Bronchus fibroblast of lung (primary cell): ENCODE measurements around the genes STX16, TUBB1 and FAM217B.

GRCh38 chr20:58349403-58350444 is 39.3 kb upstream of the VAPB start:
- RAMPAGE, long total RNA, result no peak

DNA sequence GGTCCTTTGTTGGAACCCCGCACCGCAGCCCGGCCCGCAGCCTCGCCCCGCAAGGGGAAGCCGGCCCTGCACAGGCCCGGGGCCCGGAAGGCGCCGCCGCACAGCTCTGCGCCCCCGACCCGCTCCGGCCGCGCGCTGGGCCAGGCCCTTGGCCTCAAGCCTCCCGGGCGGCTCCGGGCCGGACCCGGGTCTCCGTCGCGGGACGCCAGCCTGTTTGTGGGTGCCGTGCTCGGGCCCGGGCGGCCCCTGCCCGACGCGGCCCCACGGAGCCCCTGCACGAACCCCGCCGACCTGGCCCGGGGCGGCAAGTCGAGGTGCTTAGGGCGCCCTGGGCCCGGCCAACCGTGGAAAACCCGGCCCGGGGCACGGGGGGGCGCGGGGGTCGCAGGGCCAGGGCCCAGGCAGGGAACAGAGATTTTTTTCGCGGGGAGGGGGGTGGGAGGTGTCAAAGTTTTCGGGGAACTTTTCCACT is 907 bp upstream of the STX16 start:
- RAMPAGE, long total RNA, result no peak

DNA sequence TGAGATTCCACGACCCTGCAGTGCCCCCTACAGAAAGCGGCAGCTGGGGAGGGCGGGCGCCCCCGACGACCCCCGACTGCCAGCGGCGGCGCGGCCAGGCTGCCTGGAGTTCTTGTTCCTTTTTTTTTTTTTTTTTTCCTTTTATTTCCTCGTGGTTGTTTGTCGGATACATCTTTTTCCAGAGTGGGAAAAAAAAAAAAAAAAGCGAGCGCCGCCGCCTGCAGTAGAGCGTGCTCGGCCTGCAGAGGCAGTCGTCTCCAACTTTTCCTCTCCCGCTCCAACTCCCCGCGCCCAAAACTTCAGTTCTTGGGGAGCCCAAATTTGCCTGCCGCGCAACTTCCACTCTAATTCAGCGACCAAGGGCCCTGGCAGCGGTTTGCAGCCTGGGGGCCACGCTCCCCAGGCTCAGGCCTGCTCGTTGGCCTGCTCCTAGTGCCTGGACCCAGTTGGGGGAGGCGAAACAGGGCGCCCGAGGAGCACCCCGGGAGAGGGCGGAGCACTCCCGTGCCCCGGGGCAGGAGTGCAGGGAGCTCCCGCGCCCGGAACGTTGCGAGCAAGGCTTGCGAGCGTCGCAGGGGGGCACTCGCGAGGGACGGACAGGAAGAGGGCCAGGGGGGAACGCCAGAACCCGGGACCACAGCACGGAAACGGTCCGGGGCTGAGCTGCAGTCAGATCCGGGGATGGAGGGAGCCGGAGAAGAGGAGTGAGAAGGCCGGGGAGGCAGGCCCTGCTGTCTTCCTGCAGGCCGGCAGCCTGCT is at the start of gene STX16:
TSS of gene STX16 (plus strand) at position 672 of the 759 bp plus-strand sequence.
- RAMPAGE, long total RNA, result no peak

DNA sequence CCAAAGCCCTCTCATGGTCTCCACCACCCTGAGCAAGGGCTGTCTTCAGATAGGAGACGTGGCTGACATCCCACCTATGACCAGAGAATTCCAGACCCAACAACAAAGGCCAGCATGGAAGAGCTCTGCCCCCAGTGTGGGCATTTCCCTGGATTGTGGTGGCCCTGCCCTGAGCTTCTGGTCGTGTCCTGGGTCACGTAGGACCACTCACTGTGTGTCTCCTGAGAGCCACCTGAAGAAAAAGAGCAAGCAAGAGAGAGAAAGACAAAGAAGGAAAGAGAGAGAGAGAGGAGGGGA is 92.7 kb downstream of the NPEPL1 start:
- RAMPAGE, long total RNA, result no peak

DNA sequence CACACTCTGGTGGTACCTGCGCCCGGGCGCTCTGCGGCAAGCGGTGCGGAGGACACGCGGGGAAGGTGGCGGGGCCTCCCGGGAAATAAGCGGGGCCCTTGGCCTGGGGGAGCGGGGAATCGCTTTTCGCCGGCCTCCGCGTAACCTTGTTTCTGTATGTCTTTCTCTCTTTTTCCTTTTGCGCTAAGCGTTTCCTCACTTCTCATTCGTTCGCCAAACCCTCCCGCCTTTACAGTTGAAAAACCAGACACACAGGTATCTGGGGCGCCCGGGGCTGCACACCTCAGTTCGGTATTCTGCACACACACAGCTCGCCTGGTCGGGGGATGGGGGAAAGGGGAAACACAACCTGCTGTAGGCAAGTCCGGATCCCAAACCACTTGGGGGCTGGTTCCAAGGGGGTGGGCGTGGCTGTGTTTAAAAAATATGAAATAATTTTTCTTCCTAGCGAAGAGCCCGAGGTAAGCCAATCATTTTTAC is 35.2 kb upstream of the GNAS start:
- RAMPAGE, long total RNA, result no peak

GRCh38 chr20:58890234-58890719 is 944 bp upstream of the GNAS start:
- RAMPAGE, long total RNA, result no peak

GRCh38 chr20:58995367-58995813 is 11.7 kb downstream of the CTSZ start:
- RAMPAGE, long total RNA, result no peak

GRCh38 chr20:59010941-59011633 is 4.0 kb upstream of the CTSZ start:
- RAMPAGE, long total RNA, result no peak

DNA sequence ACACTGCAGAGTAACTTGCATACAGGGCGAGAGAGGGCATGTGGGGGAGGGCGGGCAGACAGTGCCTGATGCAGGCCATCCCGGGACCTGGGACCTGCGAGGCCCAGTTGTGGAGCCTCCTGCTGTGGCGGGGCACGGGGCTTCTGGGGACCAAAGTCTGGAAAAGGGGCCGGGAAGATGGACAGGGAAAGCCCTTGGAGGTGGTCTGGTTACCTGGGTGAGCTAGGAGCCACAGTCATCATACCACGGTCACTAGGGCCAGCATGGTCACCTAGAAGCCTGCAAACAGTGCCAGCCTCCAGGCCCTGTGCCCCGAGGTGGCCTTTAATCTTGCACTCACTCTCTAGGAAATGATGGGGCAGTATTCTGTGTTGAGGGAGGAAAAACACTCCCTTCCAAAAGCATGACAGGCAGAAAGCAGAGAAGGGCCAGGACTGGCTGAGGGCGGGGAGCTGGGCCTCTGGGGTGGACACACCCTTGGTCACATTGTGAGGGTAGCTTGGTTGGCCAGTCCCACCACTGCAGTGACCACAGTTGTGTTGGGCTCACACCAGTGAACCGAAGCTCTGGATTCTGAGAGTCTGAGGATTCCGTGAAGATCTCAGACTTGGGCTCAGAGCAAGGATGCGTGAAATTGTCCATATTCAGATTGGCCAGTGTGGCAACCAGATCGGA is at the start of gene TUBB1:
TSS of gene TUBB1 (plus strand) at position 531 of the 675 bp plus-strand sequence.
- RAMPAGE, long total RNA, result no peak

DNA sequence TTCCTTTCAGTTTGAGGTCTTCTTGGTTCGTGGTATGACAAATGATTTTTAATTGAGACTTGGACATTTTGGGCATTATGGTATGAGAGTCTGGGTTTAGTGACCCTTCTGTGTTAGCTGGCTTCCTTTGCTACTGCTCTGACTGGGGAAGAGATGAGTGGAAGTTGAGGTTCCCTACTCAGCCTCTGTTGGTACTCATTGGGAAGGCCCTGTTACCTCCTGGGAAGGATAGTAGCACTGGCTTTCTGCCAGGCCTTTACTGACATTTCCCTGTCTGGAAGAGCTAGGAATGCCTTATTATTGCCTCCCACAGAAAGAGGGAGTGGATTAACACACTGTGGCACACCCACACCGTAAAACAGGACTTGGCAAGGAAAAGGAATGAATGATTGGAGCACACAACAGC is 12.1 kb downstream of the ZNF831 start:
- RAMPAGE, long total RNA, result no peak

- RAMPAGE, long total RNA, result no peak
Measured at GRCh38 chr20:59177680-59178429, 14.2 kb downstream of the ZNF831 start.

DNA sequence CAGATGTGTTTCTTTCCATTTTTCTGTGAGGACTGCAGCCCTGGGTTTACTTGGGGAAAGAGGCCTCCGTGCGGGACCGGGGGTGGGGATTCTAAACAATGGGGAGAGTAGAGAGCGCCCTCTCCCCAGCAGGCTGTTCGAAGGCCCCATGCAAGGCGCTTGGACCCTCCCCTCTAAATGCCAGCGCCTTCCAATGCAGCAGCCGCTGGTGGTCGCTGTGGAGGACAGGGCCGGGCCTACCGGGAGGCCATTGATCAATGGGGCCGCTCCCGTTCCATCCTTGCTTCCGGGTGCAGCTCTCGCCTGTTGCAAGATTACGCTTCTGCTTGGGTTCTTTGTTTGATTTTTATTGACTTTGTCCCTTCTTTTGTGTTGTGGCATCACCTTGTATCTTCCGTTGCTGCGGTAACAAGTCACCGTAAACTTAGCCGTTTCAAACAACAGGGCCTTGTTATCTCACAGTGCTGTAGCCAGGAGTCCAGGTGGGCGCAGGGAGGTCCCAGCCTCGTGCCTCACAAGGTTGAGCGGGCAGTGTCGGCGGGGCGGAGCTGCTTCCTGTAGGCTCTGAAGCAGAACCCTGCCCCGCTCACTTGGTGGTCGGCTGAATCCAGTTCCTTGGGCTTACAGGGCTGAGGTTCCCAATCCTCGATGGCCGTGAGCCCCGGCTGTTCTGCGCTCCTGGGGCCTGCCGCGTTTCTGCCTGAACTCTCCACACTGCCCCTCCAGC is 134.6 kb upstream of the PHACTR3 start:
- RAMPAGE, long total RNA, result no peak

GRCh38 chr20:59938584-59939615 is 1.2 kb downstream of the PPP1R3D start:
- RAMPAGE, long total RNA, result no peak

DNA sequence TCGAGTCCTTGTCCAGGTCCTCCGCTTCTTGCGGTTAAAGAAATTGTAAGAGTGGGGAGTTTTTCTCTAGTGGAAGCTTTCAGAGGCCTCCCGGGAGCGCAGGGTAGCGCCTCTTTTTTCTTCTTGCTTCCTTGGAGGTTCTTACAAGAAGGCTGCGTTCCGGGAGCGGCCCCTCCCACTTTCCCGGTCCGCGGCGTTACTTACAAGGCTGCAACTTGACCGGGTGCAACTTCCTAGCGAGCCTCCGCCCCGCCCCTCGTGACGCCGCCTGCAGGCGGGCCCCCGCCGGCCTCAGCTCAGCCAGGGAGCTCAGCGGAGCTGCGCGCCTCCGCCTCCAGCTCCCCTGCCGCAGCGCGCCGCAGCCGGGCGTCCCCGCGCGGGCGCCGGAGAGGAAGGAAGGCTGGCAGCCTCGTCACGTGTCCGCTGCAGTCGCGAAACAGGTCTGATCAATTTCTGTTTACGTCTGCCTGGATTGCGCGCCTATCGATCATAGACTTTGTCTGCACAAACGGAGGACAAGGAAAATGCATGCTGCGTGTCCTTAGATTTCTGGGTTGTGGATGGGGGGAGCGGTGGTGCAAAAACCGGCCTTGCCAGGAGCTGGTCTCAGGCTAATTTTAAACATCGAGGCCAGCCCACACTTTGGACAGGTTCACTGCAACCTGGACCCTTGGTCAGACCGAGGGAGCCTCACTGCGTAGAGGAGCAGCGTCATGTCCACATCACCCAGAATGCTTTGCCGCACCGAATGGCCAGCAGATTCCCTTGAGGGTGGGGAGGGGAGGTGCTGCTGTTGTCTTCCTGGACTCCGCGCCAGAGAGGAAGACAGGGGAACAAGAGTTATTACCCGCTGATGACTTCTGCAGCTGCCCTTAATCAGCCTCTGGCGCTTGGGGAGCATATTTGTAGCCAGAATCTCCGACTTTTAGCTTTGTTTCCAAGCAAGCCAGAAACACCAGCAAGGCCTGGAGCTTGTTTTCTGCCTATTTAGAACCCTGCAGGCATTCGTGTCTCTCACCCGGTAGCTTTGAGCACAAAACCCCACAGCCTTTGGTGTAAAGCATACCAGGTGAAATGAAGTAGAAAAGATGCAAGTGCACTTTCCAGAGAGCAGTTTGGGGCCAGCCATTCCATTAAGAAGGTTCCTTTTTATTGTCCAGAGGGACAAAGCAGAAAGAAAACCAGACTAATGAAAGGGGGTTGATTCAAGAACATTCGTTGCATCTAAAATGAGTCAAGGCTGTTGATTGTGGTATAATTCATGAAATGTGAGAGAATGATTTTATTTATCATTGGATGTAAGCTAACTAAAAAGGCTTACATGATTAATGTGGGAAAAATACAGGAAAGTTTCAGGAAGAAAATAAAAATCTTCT is at the start of gene FAM217B:
TSS of gene FAM217B (plus strand) at position 294 of the 1,376 bp plus-strand sequence.
- RAMPAGE, long total RNA, result no peak

GRCh38 chr20:60041039-60042222 is 83.2 kb downstream of the CDH26 start:
- RAMPAGE, long total RNA, result no peak

DNA sequence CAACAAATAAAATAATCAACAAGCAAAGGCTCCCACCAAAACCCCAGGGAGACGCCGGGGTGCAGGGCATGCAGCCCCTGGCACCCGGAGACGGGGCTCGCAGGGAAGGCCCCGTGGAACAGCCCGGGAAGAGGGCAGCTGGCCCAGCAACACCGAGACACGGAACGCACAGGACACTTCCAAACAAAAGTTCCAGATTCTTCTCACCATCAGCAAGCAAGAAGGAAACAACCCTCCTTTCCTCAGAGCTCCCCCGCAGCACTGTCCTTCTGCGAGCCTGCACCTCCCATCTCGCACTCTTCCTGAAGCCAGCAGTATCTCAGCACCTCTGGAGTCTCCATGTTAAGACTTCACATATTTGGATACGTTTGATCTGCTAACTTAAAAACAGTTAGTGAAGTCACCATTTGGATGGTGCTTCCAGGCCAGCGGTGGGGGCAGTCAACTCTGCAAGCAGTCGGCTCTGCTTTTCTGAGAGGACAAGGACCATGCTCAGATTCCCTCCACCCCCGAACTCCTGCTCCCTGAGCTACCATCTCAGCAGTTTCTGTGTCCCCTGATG is 33.8 kb downstream of the TAF4 start:
- RAMPAGE, long total RNA, result no peak

DNA sequence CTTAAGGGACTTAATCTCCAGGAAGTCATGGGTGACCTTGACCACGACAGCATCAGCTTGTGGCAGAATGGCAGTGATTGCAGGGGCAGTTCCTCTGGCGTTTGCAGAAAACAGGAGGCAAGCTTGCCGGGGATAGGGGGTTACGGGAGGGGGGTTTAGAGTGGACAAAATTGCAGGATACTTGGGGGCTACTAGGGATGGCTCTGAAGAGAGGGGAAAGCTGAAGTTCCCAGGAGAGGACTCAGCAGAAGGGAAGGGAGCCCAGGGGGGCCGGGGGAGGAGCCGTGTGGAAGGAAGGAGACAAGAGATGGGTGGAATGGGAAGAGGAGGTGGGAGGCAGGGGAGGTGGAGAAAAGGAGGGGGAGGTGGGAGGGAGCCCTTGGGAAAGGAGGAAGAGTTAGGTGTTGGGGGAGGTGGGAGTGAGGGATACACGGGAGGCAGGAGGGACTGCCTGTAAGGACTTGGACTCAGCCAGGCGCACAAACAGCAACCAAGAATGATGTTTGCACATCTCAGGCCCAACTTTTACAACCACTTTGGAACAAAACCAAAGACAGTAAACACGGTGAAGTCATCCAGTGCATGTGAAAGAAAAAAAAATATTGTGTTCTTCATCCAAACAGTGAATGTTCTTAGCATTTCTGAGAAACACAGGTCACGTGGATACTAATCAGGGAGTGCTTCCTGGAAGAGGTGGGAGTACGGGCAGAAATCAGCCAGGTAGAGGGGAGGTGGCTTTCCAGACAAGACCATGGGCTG is 17.5 kb upstream of the LSM14B start:
- RAMPAGE, long total RNA, result no peak

DNA sequence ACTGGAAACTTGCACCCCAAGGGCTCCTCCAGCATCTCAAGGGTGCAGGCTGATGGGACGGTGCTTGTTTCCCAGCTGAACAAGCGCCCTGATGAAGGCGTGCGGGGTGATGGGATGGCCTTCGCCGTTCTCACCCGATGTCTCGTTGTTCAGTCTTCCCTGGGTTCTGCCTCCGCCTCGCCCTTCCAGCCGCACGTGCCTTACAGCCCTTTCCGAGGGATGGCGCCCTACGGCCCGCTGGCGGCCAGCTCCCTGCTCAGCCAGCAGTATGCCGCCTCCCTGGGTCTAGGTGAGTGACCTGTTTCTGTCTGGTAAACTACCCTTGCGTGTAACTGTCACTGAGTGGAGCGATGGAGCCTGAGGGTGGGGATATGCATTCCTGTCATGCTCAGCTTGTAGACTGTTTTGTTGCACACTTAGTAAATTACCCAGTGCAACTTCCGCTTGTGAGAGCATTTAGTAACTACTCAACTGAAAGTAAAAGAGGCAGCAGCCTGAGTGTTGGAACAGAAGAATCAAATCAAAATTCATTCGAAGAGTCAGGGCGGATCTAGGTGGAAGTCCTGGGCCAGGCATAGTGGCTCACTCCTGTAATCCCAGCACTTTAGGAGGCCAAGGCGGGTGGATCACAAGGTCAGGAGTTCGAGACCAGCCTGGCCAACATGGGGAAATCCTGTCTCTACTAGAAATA is 4.0 kb downstream of the LSM14B start:
- RAMPAGE, long total RNA, result no peak

- RAMPAGE, long total RNA, result no peak
Measured at GRCh38 chr20:62140860-62142000, 2.0 kb downstream of the PSMA7 start.

GRCh38 chr20:62145948-62146862 is 2.6 kb downstream of the SS18L1 start:
- RAMPAGE, long total RNA, result no peak